Ovary (tissue), 7 donors: ENCODE measurements around a stretch of chr2.

DNA sequence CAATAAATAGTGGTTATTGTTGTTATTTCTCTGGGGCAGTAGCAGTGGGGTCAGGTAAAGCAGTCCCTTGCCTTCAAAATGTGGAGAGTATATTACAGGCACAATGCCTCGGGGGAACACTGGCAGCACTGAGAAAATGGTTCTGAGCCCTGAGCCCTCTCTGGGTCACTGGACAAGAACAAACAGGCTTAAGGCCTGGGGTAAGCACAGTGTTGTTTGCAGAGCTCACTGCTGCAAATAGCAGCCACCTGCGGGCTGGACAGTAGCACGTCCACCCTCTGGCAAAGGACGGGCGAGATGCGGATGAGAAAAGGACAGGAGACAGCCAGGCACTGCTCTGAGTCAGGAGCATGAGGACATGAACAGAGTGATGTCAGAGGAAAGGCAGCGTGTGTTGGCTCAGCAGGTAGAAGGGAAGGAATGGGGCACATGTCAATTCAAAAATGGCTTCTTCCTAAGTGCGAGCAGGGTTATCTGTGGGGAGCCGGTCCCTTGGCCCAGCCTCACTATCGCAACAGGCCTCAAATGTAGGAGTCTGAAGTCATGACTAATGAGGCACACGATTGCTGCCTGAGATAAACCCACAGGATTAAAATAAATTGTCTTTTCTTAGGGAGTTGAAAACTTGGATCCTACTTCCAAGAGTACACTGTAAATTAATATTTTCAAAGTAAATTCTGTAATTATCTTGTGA, 25.9 kb upstream of the NEB start:
- PRO-cap, 7 experiments, result no peak in any of the 7 experiments
- RAMPAGE, long total RNA, 2 experiments, result no peak in any of the 2 experiments

DNA sequence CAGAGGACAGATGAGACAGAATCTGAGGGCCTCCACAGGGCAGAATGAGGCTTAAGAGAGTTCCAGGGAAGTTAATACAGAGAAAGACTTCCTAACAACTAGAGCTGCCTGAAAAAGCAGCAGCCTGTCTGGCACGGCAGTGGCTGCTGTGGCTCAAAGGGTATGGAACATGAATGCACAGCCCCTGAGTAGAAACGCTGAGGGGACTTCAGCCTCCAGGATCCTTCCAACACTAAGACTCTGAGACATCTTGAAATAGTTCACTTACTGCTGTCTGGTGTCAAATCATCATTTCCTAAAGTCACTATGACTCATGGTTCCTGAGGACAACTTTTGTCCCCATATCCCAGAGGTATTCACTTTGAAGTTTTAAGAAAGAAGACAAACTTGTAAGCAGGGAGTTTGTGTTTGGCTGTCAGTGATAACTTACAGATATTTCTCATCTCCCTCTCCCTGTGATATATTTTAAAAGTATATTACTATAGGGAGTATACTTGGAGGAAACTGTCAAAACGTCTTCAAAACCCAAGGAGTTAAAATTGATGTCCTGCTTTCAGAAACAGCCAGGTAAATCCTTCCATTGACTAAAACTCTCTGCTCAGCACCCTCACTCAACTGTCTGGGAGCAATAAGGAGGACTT, 33.3 kb upstream of the NEB start:
- PRO-cap, 7 experiments, result no peak in any of the 7 experiments
- RAMPAGE, long total RNA, 2 experiments, result no peak in any of the 2 experiments

DNA sequence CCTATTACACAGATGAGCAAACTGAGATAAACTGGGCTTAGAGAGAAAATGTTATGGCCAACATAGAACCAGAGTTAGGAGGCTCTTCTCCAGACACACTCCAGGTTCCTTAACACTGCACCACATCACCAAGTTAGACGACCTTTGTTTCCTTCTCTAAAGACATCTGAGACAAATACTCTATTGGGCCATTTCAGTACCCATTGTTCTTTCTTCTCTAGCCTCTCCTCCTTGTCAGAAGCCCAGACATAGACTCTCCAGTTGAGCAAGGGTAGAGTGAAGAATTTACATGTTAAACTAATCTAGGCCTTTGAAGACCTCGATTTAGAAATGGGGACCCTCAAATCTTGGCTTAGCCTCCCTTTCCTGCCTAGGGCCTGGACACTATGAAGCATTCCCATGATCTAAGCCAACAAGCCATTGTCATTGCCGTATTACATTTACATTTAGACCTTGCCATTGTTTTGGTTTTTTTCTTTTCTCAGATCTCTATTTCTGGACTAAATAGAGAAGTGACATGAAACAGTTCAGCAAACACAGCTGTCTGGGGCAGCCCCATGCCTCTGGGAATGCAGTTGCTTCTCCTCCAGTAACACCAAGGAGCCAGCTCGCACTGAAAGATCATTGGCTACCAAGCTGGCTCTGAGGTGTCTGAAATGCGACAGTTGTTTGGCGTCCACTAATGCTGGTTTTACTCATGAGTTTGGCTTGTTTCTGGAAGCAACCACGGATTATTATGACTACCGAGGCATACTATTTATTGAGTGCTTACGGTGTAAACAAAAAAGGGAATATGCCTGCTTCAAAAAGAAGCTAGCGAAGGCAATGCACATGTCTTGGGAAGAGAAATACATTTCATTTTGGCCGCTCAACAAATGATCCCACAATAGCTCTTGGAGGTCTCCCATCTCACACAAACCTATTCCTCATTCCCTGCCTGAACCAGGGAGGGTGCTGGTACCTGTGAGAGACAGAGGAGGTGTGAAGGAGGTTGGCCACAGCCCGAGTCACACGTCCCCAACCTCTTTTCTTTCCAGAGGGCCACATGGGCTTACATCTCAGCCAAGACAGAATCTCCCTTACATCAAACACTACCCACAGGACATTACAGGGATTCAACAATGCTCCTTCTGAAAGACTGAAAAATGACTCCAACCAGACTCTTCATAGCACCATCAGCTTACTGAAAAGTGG, 37.3 kb upstream of the NEB start:
- PRO-cap, 7 experiments, result no peak in any of the 7 experiments
- RAMPAGE, long total RNA, 2 experiments, result no peak in any of the 2 experiments

DNA sequence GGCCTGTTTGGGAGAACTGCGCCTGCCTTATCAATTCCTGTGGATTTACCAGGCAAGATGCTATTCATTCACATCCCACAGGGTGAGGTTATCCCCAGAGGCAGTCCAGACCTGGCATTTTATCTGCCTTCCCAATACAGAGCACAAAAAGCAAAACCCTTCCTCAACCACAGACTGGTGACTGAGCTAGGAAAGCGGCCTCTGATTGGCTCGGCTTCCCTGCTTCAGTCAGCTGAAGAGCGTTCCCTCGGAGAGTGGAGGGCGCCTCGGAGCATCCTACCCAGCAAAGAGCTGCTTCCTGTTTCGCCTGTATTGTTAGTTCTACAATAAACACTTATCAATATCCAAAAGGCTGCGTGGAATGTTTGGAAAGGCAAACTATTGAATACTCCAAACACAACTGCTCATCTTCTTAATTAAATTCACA, 125.0 kb downstream of the CACNB4 start:
- PRO-cap, 7 experiments, result no peak in any of the 7 experiments
- RAMPAGE, long total RNA, 2 experiments, result no peak in any of the 2 experiments

GRCh38 chr2:152418761-152419079, 83.7 kb downstream of the FMNL2 start:
- PRO-cap, 7 experiments, result no peak in any of the 7 experiments
- RAMPAGE, long total RNA, 2 experiments, result no peak in any of the 2 experiments

GRCh38 chr2:152433152-152433889, 98.3 kb downstream of the FMNL2 start:
- PRO-cap, 7 experiments, result no peak in any of the 7 experiments
- RAMPAGE, long total RNA, 2 experiments, result no peak in any of the 2 experiments

GRCh38 chr2:152580834-152581389, 136.3 kb downstream of the PRPF40A start:
- PRO-cap, 7 experiments, result no peak in any of the 7 experiments
- RAMPAGE, long total RNA, 2 experiments, result no peak in any of the 2 experiments

- PRO-cap, 7 experiments, result no peak in any of the 7 experiments
- RAMPAGE, long total RNA, 2 experiments, result no peak in any of the 2 experiments
Observed at GRCh38 chr2:152626177-152626765, 91.0 kb downstream of the PRPF40A start.

DNA sequence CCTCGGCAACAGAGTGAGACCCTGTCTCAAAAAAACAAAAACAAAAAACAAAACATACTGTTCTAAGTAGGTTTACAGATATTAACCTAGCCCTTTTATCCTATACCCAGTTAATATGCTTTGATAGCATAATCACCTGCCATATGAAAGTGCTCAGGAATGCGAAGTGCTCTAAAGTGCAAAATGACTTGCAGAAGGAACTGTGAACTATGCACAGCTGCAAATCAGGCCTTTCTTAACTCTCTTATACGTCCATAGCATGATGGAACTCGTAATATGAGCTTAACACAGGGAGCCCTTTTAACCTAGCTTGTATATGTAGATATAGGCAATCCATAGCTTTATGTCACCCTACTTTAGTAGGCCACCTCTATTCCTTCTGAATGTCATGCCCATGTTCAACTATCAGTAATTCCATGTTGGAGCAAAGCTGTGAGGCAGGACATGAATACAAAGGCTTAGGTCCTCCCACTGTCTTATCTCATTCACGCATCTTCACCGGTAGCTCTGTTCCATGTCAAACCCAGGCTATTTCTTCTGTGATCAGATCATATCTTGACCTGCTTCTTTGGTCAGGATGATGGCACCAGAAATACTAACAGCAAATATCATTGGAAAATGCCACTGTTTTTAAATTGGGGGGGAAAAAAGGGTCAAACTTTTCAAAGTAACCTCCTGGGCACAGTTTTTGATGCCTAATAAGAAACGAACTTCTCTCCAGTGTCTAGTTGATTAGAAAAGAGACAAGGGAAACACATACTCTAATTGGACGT, 72.9 kb downstream of the PRPF40A start:
- PRO-cap, 7 experiments, result no peak in any of the 7 experiments
- RAMPAGE, long total RNA, 2 experiments, result no peak in any of the 2 experiments

DNA sequence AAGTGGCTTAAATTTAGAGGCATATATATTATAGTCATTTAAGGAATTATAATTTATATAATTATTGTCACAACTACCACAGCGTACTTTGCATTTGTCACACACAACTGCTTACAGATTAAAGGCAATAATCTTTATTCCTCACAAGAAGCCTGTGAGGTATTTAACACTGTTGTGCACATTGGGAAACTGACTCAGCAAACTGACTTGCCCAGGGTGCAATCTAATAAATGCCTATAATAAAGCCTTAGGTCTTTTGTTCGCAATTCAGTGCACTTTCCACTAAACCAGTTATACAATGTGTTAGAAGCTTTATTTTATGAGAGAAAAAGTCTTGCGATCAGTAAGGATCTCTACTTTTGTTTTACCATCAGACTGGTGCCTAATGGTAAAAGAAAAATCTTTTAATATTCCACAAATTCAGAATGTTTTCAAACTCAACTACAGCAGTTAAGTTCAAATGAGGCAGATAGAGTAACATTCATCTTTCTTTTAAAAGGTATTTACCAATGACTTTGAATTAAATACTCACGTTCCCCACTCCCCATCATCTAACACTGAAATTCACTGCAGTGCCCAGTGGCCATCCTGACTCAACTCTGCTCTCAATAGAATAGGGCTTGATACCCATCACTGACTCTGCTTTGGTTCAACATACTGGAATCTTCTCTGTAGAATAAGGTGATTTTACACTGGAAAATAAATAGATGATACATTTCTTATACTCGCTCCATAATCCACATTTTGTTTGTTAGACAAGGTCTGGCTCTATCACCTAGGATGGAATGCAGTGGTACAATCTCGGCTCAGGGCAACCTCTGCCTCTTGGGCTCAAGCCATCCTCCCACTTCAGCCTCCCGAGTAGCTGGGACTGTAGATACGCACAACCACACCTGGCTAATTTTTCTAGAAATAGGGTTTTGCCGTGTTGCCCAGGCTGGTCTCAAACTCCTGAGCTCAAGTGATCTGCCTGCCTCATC, 66.6 kb downstream of the PRPF40A start:
- PRO-cap, 7 experiments, result no peak in any of the 7 experiments
- RAMPAGE, long total RNA, 2 experiments, result no peak in any of the 2 experiments

GRCh38 chr2:152694054-152694837, 23.0 kb downstream of the PRPF40A start:
- PRO-cap, 7 experiments, result no peak in any of the 7 experiments
- RAMPAGE, long total RNA, 2 experiments, result no peak in any of the 2 experiments

- PRO-cap, 7 experiments, result no peak in any of the 7 experiments
- RAMPAGE, long total RNA, 2 experiments, result no peak in any of the 2 experiments
Observed at GRCh38 chr2:152715620-152716304, 1.5 kb downstream of the PRPF40A start.

GRCh38 chr2:152719272-152719485, 759 bp downstream of the ARL6IP6 start:
- PRO-cap, 7 experiments, result no peak in any of the 7 experiments
- RAMPAGE, long total RNA, 2 experiments, result no peak in any of the 2 experiments

DNA sequence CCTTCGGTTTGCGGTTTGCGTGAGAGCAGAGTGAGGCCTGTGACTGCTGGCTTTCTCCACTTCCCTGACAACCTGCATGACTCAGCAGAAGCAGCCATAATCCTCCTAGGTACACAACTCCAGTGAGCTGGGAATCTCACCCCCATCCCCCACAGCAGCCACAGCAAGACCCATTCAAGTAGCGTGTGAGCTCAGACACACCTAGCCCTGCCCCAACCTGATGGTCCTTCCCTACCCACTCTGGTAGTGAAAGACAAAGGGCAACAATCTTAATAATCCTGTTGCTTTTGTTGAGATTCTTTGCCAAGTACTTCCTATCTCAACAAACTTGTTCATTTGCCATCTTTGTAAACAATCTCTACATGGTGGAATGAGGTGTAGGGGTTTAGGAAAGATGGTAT, 114.7 kb upstream of the RPRM start:
- PRO-cap, 7 experiments, result no peak in any of the 7 experiments
- RAMPAGE, long total RNA, 2 experiments, result no peak in any of the 2 experiments

DNA sequence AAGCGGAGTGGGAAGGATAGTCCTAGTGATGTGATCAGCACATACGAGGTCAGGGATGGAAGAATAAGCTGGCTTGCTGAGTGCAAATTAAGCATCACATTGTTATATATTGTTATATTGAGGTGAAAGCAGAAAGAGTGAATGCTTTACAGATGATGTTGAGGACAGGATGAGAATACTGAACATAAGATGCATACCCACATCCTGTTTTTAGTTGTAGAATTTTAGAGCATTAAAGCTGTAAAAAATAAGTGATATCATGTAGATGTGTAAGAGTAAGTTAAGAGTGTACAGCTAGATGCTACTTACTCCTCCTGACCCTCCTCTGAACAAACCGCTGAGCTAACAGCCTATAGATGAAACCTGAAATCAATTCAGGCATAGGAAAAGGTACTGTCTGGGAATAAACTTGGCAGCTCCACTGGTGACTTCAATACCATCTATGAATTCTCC, 271.0 kb upstream of the KCNJ3 start:
- PRO-cap, 7 experiments, result no peak in any of the 7 experiments
- RAMPAGE, long total RNA, 2 experiments, result no peak in any of the 2 experiments

- PRO-cap, 7 experiments, result no peak in any of the 7 experiments
- RAMPAGE, long total RNA, 2 experiments, result no peak in any of the 2 experiments
Observed at GRCh38 chr2:154462594-154463141, 235.8 kb upstream of the KCNJ3 start.

DNA sequence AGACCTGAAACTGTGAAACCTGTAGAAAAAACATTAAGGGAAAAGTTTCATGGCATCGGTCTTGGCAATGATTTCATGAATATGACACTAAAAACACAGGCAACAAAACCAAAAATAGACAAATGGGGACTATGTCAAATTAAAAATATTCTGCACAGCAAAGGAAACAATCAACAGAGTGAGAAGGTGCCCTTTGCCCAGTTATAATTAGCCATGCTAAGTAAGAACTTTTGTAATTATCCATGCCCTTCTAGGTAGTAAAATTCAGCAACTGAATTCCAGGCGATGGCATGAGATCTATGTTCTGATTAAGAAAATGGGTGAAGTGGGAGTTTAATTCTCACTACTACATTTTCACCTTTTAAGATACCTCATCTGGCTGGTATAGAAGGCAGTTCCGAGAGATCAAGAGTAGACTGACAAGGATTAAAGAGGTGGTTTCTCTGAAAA, 777.1 kb downstream of the KCNJ3 start:
- PRO-cap, 7 experiments, result no peak in any of the 7 experiments
- RAMPAGE, long total RNA, 2 experiments, result no peak in any of the 2 experiments

- PRO-cap, 7 experiments, result no peak in any of the 7 experiments
- RAMPAGE, long total RNA, 2 experiments, result no peak in any of the 2 experiments
Observed at GRCh38 chr2:155965384-155966545, 366.8 kb downstream of the NR4A2 start.

DNA sequence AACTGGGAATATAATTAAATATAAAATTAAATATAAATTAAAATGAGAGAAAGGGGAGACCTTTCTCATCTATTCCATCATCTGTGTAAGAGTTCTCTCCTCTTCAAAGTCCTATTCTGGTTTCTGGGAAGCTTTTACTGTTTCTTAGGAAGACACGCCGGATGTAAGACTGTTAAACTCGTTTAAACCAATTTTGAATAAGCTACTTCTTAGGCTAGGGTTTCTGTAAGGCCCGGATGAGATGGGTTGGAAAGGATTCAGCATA, 2.7 kb upstream of the NR4A2 start:
- PRO-cap, 7 experiments, result peak in 2 of 7 experiments; most common minus-strand start position 118 of the sequence (in 1)
- RAMPAGE, long total RNA, 2 experiments, result no peak in any of the 2 experiments

GRCh38 chr2:156342817-156343247, 10.3 kb upstream of the NR4A2 start:
- PRO-cap, 7 experiments, result peak in 2 of 7 experiments; most common minus-strand start chr2:156343118 (in 1)
- RAMPAGE, long total RNA, 2 experiments, result no peak in any of the 2 experiments